SK-N-DZ (cell line): ENCODE measurements around a stretch of chr1.

RAMPAGE:
- cytosol, long total RNA: no peak
- nucleus, long total RNA: no peak
These were observed 10.3 kb upstream of the IRF2BP2 start for GRCh38 chr1:234620301-234620593.

DNA sequence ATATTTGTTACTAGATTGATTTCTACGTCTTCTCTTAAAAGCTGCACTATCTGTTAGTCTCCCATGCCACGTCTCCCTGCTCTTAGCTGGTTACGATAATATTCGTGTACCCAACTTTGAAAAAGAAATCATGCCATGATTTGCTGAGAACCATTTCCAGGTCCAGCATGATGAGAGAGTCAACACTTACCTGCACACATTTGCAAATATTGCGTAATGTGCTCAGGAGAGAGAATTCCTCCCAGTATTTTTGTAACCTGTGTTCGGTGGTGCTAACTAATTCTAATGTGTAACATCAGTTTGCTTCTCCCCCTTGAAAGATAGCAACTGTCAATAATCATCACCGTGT lies 60.9 kb upstream of the IRF2BP2 start:
RAMPAGE:
- cytosol, long total RNA: no peak
- nucleus, long total RNA: no peak

DNA sequence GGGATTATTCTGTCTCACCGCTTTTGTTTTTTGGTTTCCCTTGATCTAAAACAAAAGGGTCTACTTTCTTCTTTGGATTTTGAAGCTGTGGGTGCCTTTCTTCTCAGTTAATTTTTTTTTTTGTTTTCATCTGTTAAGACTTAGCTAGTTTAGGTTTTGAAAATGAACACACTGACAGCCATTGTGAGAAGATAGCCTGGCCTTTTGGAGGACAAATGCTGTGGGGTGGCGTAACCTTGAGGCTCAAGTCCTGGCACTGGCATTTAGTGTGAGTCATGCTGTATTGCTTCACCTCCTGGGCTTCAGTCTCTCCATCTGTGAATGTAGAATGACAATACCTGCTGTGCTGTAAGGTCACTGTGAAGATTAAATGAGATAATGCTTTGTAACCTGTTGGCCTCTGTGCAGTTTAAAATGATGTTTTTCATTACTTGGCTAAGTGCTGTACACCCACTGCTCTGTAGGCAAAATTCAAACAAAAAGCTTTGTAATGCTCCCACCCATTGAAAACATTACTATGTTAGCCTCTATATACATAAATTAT lies 74.2 kb upstream of the IRF2BP2 start:
RAMPAGE:
- cytosol, long total RNA: no peak
- nucleus, long total RNA: no peak

GRCh38 chr1:234707485-234708017 lies 97.6 kb upstream of the IRF2BP2 start:
RAMPAGE:
- cytosol, long total RNA: no peak
- nucleus, long total RNA: no peak

RAMPAGE:
- cytosol, long total RNA: no peak
- nucleus, long total RNA: no peak
These were observed 213.9 kb upstream of the IRF2BP2 start for GRCh38 chr1:234823889-234824217.

DNA sequence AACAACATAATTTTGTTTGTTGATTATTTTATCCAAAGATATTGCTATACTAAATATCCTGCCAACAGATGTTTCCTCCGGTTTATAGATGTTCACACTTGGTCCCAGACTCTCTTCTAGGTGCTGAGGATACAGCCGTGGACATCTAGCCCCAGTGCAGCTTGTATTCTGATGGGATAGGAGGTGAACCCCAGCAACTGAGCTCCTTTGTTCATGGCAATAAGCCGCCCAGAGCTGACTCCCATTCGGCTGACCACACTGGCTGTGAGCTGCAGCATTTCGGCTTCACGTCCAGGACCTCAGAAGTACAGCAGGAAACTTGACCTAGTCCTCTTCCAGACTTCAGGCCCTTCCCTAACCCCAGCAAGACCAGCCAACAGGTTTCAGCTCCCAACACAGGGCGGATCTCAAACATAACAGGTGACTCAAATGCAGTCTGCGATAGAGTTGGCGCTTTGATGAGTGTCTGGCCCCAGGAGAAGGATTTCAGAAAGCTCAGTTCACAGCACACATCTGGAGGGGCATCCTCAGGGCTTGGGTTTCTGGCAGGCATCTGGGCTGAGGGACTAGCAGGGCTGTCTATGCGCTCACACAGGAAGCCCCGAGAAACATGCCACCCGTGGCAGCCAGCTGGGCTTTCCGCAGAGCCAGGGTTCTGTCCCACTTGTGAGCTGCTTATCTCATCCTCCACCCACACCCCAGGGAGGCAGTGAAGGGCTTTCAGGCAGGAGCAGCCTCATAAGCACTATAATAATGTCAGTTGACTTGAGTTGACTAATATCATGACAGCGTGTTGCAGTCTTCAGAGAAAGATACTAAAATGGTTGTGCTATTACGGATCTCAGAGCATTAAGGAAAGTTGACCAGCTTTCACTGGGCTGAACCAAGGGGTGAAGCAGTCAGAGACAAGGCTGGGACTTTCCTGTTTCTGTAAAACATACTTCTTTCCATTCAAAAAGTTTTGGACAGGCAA lies 232.7 kb upstream of the IRF2BP2 start:
RAMPAGE:
- cytosol, long total RNA: no peak
- nucleus, long total RNA: no peak

DNA sequence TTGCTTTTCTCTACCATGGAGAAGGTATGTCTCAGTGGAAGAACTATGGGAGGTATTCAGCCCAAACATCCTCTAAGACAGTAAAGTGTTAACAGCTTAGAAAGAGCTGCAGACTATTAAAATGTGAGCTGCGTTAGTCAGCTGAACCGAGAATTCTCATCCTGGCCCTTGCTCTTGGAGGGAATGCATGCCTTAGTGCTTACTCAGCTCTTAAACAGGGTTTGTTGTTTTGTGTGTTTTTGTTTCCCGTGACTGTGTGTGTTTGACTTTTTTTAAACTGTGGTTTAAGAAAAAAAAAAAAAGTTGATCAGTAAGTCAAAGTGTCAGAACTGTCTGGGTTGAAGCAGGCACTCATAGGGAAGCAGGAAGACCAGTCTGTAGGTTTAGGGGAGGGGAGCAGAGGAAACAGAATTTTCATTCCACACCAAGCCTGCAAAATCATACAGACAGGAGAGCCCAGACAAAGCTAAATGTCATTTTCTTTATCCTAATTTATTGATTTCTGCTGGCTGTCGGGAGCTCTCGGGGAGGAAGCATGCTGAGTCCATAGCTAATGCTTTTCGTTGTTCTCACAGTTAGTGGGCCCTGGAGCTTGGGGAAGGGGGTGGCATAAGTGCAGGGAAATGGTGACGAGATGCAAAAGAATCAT lies 202.6 kb downstream of the TOMM20 start:
RAMPAGE:
- cytosol, long total RNA: no peak
- nucleus, long total RNA: no peak

DNA sequence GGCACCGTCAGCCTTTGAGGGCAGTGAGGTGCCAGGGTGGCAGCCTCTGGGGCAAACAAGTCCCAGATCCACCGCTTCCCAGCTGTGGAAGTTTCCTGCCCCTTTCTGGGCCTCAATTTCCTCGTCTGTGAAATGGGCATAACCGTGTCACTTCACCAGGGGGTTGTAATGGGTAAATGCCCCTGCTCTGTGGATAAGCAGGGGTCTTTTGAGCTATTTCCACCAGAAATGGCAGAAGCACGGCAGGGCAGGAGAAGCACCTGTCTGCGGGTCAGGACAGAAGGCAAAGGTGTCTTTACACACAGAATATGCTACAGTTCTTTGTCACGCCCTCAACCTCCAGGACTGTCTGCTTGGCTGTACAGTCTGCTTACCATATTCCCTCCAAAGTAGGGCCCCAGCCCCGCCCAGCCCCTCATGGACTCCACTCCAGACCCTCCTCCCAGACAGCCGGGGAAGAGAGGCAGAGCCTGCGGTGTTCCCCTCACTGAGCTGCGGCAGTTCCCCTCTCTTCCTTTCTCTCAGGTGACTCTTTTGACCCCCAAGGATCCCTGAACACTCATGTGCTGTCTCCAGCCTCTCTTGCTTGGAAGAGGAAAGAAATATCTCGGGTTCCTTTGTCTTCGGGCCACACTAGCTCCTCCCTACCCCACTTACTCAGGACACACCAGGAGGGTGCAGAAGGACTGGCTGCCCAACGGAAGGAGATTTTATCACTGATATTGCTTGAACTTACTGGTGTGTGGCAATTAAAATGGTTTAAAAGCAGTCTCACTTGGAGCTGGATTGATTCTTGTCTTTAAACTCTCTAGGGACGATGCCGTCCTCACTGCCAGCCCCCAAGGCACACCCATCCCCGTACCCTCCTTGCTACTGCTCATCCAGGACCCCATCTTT lies 169.9 kb downstream of the TOMM20 start:
RAMPAGE:
- cytosol, long total RNA: no peak
- nucleus, long total RNA: no peak

DNA sequence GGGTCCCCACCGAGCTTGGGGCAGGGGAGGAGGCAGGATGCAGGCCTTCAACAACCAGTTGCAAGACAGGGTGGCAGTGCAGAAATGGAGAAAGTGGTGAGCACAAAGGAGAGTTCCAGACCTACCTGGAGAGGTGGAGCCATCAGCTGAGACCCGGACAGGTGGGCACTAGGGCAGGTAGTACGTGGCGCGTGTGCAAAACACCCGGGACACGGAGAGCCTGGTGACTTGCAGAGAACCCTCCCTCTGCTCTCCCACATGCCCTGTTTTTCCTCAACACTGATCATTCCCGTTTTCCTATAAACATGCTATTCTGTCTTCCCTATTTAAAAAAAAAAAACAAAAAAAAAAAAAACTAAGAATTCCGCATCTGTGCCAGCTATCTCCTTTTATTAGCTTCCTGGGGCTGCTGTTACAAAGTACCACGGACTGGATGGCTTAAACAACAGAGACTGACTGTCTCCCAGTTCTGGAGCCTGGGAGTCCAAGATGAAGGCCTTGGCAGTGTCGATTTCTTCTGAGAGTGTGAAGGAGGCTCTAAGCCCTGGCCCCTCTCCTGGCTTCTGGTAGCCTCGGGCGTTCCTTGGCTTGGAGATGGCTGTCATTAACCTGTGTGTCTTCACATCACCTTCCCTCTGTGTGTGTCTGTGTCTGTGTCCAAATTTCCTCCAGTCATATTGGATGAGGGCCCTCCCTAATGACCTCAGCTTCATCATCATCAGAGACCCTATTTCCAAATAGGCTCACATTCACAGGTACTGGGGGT lies 138.6 kb downstream of the TOMM20 start:
RAMPAGE:
- cytosol, long total RNA: no peak
- nucleus, long total RNA: no peak

DNA sequence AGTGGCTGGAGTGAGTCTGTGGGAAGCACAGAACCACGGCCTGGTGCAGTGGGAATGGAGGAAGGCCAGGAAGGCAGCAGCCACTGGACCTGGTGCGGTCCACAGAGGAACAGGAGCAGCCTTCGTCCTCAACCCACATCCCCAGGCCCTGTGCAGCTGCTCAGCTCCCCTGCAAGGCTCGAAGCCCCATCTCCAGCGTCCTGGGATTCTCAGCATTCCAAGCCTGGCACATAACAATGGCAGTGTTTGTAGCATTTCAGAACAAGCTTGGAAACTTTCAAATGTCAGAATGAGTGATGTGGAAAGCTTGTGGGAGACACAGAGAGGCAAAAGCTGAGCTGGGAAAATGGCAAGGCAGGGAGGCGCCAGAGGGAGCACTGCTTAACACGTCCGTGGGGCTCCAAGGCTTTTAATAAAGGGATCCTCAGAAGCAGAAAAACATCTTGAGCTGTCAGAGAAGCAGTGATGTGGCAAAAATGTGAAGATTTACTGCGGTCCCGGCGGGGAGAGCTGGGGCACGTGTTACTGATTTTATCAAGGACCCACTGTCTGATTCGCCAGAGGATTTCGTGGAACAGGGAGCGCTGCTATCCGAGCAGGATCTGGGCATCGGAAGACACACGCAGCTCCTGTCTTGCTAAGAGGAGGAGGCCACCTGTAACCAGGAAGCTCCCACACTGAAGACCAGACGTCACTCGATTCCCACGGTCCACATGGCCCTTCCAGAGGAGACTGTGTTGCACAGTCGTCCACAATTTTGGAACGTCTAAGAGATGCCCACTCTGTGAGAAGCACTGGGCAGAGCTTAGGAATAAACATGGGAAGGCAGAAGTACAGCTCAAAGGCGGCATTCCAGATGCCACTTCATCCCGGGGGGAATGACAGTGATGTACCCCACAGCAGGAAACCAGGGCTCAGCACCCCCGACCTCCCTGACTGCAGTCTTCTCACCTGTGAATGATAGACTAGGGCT lies 38.0 kb downstream of the TOMM20 start:
RAMPAGE:
- cytosol, long total RNA: no peak
- nucleus, long total RNA: no peak

RAMPAGE:
- cytosol, long total RNA: no peak
- nucleus, long total RNA: no peak
These were observed 18.5 kb downstream of the TOMM20 start for GRCh38 chr1:235110240-235110439.

DNA sequence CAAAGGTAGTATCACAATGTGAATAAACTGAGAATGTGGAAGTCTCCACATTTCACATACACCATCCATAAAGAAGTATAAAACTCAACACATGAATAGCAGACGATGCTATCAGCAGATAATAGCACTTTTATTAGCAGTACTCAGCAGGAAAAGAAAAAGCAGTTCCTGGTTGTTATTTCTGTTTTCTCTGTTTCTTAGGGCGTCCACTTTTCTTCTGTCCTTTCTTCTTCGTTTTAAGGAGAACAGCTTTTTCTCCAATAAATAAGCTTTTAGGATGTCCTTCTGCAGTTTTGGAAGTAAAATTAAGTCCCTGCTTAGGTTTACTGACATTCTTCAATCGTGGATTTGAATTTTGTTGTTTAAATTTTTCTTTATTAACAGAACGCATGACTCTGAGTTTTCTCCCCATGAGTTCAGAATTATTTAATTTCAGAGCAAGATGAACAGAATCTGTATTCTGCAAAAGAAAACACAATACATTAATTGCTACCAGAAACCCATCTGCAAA lies 3.0 kb upstream of the TOMM20 start:
RAMPAGE:
- cytosol, long total RNA: no peak
- nucleus, long total RNA: no peak

RAMPAGE:
- cytosol, long total RNA: no peak
- nucleus, long total RNA: no peak
These were observed 26.2 kb downstream of the ARID4B start for GRCh38 chr1:235301903-235302148.

DNA sequence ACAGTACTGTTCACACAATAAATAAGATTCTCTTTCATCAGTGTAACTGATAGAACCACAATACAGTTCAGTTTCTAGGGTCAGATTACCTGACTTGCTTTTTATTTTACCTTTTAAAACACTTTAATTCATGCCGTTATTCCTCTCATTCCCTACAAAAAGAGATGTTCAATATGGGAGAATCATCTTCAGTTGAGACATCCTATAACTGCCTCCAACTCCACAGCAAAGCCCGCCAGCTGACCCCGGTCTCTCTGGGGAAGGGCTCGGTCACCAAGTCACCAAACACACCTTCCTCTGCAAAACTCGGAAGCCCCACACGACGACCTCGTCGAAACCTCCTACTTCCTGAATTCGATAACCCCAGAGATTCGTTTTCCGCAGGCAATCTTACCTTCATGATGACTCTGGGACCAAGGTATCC lies 1.4 kb downstream of the ARID4B start:
RAMPAGE:
- cytosol, long total RNA: no peak
- nucleus, long total RNA: no peak

GRCh38 chr1:235855801-235856178 lies 10.9 kb downstream of the LYST start:
RAMPAGE:
- cytosol, long total RNA: no peak
- nucleus, long total RNA: no peak

DNA sequence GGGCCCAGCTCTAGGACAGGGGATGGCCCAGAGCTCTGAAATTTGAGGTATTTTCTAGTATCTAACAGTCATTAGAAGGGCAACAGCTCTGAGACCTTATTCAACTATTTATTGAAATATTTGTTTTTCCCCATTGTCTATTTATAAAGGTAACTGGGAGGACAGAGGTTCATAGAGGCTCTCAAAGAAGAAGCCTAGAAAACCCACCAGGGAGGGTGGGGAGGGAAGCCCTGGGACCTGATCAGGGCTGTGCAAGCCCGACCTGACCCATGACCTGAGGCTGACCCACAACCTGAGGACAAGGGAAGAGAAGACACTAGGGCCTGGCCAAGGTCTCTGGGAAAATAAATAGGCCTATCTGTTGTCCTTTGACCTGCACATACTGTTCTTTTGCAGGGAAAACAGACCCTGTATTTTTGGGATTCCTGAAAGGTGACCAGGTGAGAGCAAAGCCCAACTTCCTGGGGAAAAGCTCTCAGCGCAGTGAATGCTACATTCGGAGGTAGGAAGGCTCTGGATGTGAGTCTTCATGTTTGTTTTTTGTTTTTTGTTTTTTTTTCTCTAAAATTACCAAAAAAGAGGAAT lies 25.9 kb upstream of the LYST start:
RAMPAGE:
- cytosol, long total RNA: no peak
- nucleus, long total RNA: no peak

GRCh38 chr1:236021788-236022244 lies 43.1 kb downstream of the NID1 start:
RAMPAGE:
- cytosol, long total RNA: no peak
- nucleus, long total RNA: no peak

DNA sequence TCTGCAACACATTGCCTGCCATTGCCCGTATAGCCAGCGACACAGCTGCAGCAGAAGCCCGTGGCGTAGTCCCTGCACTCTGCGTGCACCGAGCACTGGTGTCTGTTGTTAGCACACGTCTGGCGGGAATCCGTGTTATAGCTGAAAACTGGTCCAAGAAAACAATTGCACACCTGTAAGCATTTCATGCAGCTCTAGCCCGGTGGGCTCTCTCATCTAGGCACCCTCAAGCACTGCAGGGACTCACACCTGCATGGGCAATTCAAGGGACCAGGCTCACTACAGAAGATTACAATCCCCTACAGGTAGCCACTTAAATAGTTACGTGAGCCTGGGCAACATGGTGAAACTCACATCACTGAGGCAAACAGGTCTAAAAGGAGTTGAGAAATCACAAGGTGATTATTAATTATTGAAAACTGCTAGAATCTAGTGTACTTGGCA lies 26.8 kb downstream of the NID1 start:
RAMPAGE:
- cytosol, long total RNA: no peak
- nucleus, long total RNA: no peak

GRCh38 chr1:236064623-236064994 lies 281 bp downstream of the NID1 start:
RAMPAGE:
- cytosol, long total RNA: no peak
- nucleus, long total RNA: no peak

RAMPAGE:
- cytosol, long total RNA: no peak
- nucleus, long total RNA: no peak
These were observed 1.2 kb downstream of the GPR137B start for GRCh38 chr1:236143418-236144035.